WTC11 (cell line): Measurements from ENCODE around the genes TMEM35A and ARMCX2.

DNA sequence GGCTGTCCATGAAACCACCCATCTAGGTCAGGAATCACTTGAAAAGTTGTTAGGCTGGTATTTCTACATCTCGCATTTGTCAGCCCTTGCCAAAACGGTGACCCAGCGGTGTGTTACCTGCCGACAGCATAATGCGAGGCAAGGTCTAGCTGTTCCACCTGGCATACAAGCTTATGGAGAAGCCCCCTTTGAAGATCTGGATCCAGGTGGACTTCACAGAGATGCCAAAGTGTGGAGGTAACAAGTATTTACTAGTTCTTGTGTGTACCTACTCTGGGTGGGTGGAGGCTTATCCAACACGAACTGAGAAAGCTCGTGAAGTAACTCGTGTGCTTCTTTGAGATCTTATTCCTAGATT, 238.6 kb downstream of the NAP1L3 start:
- PRO-cap = no peak

GRCh38 chrX:94701763-94702395, 1027.9 kb downstream of the FAM133A start:
- PRO-cap = bidirectional peak, plus-strand start at chrX:94702274, minus-strand start at chrX:94702270

DNA sequence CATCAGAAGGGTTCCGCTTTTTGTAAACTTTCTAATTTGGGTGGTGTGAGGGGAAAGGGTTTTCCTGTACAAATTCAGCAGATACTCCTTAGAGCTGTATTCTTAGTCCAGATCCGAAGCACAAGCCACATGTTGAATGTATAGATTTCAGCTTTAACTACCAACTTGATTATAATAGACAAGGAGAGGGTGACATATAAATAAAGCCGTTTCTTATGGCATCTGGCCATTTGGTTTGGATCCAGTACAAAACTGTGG, 1.3 kb downstream of the DIAPH2 start:
- PRO-cap = no peak

DNA sequence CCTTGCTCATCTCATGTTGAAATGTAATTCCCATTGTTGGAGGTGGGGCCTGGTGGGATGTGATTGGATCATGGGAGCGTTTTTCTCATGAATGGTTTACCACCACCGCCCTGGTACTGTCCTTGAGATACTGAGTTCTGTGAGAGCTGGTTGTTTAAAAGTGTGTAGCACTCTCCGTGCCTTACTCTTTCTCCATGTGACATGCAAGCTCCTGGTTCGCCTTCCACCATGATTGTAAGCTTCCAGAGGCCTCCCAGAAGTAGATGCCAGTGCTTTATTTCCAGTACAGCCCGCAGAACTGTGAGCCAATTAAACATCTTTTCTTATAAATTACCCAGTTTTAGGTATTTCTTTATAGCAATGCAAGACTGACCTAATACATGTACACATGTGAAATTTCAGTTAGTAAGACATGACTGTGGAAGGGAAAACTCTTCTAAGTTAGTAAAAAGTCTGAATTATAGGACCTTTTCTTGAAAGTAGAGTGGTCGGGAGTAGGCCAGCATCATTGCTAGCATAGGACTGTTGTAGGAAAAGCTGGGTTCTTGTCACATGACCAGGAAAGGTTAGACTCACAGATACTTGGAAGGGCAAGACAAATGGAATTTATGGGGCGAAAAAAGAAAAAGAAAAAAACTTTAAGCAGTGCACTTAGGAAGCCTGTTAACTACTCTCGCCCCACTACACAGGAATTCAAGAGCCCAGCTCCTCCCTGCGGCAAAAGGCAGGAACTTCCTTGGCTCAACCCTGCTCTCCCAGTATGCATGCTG, 40.5 kb upstream of the RPA4 start:
- PRO-cap = no peak

GRCh38 chrX:96993543-96994000, 109.9 kb downstream of the RPA4 start:
- PRO-cap = no peak

DNA sequence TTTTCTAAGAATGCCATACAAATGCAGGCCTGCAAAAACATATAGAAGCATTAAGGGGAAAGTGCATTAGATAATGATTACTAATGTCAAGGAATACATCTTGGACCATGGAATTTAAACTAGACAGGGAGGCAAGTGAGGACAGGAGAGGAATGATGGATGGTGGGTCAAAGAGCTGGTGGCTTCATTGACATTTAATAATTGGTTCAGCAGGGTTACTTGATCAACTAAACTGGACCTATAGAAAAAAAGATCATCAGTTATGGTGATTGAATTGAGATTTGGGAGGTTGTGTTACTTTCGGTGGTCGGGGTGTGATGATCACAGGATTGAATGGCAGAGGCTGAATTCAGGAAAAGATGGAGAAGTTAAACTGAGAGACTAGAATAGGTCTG, 162.9 kb downstream of the RPA4 start:
- PRO-cap = no peak

DNA sequence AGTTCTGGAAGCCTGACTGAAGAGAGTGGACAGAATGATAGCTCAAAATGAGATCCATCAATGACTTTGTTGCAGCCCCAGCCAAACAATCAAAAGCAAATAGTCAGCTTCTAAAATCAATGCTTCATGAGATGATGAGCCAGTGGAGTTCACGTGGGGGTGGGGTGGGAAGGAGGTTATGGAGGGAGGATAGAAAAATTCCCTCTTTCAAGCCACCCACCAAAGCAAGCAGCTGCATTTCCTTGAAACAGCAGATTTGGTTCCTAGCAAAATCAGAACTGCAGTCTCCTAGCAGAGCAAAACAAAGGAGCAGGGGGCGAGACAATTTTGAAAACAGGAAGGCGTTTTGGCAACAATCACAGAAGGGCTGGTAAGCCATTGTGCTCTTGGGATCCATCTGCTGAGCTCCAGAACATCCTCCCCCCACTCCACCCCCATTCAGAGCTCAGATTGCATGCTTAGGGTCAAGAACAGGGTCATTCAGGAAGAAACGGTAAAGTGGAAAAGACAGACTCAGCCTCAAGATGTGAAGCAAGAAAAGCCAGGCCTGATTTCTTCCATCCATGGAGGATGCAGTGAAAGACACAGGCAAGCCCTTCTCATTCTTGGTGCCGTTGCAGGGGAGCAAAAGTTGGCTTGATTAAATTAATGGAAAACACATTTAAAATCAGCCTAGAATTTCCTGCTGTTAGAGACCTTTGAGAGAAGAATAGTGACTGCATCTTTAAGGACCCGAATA, 7.6 kb upstream of the PCDH19 start:
- PRO-cap = no peak

DNA sequence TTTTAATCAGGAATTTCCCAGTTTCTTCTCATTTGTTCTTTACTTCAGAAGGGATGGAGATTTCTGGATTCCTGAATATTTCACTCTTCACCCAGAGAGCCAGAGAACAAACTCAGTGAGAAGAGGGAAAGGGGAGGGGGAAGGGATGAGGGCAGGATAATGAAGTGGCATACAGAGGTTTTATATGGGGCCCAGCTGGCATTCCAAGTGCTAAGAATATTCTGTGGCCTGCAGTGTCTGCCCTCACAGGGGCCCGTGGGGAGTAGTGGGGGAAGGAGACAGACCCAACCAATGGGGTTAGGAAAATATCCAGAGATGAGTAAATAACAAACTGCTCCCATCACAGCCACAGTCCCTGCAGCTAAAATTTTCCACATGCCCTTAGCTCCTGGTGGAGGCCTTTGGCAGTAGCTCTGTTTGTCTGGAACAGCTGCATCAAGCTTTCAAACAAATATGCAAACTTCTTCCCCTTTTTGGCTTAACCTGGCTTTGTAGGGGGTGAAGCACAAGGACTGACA, 3.0 kb downstream of the SRPX2 start:
- PRO-cap = no peak

DNA sequence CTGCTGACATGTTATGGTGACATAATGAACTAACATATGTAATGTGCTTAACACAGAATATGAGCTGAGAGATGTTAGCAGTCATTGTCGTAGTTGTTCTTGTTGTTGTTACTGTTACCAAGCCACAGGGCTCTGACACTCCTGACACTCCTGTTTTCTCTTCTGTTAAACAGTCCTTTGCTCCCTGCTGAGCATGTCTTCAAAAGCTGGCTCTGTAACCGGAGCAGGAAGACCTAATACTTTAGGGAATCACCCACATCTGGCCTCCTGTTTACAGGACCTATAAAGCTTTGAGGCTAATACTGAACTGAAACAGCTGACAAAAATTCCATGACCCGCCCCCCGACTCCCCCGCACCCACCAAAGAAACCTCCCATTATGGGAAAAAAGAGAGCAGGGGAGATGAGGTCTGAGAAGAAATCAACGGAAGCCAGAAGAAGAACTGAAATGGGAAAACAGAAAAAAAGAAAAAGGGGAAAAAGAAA, 5.1 kb downstream of the SRPX2 start:
- PRO-cap = no peak

DNA sequence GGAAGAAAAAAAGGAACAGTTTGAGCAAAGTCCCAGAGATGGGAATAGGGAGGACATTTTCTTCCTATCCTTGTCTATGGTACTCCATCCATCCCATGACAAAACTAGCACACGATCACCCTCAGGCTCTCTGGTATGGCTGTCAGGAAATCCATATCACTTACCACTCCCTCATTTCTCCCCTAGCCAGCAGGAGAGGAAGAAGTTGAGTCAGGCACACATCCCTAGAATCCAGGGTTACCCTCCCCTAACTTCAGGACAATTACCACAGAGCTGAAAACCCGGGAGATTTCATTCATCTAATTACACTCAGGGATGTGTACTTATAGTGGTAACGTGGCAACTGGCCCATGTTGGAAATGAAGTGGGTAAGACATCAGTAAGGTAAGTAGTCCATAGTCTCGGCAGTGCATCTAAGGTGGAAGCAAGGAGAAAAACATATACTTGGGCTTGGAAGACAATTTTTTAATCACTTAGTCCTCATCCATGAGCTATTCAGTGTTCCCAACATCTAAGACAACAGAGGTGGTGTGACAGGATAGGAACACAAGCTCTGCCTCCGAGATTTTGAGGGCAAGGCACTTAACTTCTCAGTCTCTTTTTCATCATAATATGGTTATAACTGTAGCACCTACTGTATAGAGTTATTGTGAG, 1.9 kb downstream of the SYTL4 start:
- PRO-cap = no peak

- PRO-cap = no peak
Observed at GRCh38 chrX:100743128-100743698, 11.3 kb upstream of the SYTL4 start.

GRCh38 chrX:100994423-100994771, 24.9 kb downstream of the ARL13A start:
- PRO-cap = no peak

GRCh38 chrX:101078634-101079354, at the start of gene TMEM35A:
Gene TMEM35A, plus strand, starts transcription at chrX:101078879.
- PRO-cap = unidirectional peak, plus-strand start at chrX:101078882; unidirectional peak, plus-strand start at chrX:101078927

DNA sequence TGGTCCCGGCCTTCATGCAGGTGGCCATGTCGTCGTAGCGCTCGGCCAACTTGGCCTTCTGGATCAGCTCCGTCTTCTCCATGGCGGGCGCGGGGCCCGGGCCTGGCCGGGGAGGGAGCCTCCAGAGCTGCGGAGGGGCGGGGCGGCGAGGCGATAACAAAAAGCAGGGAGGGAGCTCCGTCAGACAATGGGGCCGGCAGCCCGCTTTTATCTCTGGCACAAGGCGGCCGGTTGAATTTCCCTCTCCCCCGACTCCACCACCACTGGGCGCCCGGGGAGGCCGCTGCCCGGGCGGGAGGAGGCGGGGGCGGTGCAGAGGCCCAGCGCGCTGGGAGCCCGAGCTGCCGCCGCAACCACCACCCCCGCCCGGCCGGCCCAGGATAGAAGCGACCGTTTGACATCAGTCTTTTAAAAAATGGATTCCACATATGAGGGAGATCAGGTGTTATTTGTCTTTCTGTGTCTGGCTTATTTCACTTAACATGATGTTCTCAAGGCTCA, 28.2 kb upstream of the DRP2 start:
- PRO-cap = bidirectional peak, plus-strand start at position 263 of the sequence, minus-strand start at position 82 of the sequence

DNA sequence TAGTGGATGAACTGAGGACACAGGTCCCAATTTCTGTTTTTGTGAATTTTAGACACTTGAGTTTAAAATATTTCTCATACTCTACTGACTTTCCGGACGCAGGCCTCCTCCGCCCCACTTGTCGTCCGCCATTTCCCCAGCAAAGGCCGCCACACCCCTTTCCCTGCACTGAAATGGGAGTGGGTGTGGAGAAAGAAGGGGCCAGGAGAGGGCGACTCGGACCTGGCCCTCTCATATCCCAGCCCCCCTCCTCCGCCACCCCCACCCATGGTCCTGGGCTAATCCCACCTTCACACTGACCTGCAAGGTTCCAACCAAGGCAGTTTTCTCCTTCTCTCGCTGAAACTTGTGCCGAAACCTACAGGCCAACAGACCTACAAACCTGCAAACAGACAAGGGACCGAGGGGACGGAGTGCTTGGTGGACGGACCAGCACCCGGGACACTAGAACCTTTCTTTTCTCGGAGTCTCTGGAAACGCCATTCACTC, 553 bp downstream of the ARMCX6 start:
- PRO-cap = bidirectional peak, plus-strand start at position 293 of the sequence, minus-strand start at position 147 of the sequence

GRCh38 chrX:101638961-101640207, 16.4 kb downstream of the ARMCX3 start:
- PRO-cap = no peak

- PRO-cap = bidirectional peak, plus-strand start at chrX:101659453, minus-strand start at chrX:101659304; unidirectional peak, minus-strand start at chrX:101659850
Observed at GRCh38 chrX:101659004-101660316, at the start of gene ARMCX2. Gene ARMCX2, minus strand, starts transcription at chrX:101659850.

DNA sequence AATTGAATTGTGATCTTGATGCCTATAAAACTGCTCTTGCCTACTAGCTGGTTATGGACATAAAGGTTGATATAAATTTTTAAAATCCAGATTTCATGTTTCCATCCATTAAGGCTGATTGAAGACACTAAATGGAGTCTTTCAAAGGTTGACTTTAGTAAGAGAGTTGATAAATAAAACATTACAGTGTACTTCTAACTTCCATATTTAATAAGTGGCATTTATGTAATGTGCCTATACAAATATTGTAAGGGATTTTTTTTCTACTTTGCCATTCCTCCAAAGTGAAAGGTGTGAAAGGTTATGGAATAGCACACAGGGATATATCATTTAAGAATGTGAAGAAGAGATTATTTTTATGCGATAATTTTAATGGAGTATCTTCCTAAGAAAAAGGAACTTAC, 1.6 kb downstream of the ZMAT1 start:
- PRO-cap = no peak

- PRO-cap = unidirectional peak, plus-strand start at chrX:102155287
Observed at GRCh38 chrX:102155162-102155709, 541 bp downstream of the BEX5 start.

DNA sequence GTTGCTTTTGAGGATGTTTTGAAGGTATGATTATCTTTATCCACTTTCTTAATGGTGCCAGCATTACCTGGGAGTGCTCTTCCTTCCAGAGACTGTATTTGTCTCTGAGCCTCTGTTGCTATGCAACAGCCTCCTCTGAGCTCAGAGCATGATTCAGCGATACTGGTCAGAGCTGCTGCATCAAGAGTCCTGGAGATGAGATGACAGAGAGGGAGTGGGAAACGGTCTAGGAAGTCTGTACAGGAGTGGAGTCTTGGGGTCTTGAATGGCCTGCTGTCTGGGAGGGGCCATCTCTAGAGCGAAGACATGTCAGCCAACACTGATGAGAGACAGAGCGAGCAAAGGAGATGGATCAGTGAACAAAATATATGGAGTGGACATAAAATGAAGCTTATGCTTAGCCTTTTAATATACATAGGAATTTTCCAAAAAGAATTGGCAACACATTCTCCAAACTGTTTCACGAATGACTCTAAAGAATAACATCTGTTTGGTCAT, 104.3 kb upstream of the RAB40AL start:
- PRO-cap = no peak